Hair follicular keratinocyte (primary cell): ENCODE measurements around a stretch of chr9.

- RAMPAGE, long total RNA = no peak
Observed at GRCh38 chr9:5892331-5892910, 1.7 kb downstream of the MLANA start.

- RAMPAGE, long total RNA = no peak
Observed at GRCh38 chr9:6640174-6640531, 5.4 kb downstream of the GLDC start.

GRCh38 chr9:6682288-6682729, 36.8 kb upstream of the GLDC start:
- RAMPAGE, long total RNA = no peak

DNA sequence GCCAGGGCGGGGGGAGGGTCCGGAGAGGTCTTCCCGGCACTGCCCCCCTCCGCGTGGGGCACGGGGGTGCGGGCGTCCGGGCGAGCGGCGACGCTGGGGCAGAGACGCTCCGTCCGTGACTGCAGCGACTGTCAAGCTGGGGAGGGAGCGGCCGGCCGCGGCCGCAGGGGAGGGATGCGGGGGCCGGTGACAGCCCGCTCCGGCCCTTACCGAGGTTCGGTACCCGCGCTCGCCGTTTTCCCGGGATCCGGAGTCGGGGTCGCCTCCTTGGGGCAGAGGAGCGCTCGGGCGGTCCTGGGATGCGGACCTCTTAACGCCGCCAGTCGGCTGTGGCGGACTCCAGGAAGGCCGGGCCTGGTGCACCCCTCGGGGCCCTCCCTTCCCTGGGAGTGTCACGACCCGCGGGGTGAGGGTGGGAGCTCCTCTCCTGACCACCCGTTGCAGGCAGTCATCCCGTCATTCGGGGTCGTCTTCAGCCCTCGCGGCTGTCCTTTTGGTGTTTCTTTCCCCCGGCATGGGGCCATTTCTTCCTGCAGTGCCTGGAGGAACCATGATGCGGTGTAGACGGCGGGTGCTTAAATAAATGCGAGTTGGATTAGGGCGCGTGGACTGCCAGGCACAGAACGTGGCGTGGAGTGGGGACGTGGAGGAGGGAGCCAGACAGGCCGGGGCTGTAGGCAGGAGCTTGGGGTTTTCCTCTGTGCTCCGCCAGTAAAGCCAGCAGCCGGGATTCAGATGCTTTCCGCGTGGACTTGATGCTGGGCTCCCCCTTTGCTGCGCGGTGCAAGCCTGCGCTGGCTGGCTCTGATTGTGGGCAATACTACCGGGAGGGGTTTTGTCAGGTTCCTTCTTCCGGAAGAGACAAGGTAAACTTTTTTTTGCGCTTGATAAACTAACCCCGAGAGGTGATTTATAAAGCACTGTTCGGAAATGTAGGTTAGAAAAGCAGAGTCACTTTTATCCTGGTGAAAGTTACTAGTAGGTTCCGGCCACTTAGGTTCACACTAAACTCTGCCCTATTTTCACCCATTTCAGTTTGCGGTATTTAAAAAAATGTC, 785 bp downstream of the KDM4C start:
- RAMPAGE, long total RNA = no peak

- RAMPAGE, long total RNA = no peak
Observed at GRCh38 chr9:6986072-6986661, 228.4 kb downstream of the KDM4C start.

DNA sequence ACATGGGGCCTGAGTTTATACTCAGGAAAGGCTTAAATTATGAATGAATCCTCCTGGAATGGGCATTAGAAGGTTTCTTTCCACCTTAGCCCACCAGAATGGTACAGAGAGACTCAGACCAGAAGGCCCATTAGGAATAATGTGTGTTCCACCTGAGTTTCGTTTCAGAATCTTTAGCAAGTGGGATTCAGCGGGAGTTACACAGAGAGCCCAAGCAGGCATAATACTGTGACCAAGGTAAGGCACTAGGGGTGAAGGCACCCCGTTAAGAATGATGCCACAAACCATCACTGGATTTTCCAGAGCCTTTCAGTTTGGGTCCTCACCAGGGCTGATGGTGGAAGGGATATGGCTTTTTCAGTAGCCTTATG, 324.4 kb downstream of the KDM4C start:
- RAMPAGE, long total RNA = no peak

DNA sequence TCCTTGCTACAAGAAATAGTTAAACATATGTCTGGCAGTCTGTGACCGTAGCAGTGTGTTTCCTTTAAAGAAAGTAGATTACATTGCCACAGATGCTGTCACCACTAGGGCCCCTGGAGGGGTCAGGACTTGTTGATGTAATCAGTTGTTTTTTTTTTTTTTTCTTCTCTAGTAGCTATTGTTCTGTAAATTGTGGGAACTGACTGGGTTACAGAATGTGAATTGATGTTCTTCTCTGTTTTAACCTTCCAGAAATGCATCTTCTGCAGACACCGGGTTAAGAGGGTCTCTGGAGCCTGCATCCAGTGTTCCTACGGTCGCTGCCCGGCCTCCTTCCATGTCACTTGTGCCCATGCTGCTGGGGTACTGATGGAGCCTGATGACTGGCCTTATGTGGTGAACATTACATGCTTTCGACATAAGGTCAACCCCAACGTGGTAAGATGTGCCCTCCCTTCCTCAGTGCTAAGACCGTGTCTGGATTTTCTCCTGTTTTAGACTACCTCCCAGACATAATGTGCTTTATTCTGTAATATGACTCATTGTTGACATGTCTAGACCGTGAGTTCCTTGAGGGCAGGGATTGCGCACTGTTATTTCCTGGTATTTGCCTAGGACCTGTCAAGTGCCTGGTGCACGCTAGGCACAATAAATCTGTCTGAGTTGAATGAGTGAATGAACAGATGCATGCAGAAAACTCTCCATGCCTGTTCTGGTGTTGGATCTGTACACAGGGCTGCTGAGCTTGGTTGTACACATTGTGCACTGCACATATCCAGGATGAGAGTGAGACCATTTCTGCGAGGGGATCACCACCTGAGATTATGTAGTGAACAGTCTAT, 345.9 kb downstream of the KDM4C start:
- RAMPAGE, long total RNA = no peak

- RAMPAGE, long total RNA = no peak
Observed at GRCh38 chr9:7739807-7740179, 59.8 kb downstream of the DMAC1 start.

DNA sequence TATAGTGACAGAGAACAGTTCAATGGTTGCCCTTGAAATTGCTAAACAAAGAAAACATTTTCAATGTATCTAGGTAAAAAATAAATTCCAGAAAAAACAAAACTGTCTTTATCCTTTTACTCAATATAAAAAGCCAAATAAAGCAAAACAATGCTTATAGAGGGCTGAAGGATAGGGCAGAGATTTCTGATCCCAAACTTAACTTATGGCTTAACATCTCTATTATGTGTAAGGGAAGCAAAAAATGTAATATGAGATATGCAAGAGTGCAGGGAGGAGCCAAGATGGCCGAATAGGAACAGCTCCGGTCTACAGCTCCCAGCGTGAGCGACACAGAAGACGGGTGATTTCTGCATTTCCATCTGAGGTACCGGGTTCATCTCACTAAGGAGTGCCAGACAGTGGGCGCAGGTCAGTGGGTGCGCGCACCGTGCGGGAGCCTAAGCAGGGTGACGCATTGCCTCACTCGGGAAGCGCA, 359.4 kb upstream of the TYRP1 start:
- RAMPAGE, long total RNA = no peak

DNA sequence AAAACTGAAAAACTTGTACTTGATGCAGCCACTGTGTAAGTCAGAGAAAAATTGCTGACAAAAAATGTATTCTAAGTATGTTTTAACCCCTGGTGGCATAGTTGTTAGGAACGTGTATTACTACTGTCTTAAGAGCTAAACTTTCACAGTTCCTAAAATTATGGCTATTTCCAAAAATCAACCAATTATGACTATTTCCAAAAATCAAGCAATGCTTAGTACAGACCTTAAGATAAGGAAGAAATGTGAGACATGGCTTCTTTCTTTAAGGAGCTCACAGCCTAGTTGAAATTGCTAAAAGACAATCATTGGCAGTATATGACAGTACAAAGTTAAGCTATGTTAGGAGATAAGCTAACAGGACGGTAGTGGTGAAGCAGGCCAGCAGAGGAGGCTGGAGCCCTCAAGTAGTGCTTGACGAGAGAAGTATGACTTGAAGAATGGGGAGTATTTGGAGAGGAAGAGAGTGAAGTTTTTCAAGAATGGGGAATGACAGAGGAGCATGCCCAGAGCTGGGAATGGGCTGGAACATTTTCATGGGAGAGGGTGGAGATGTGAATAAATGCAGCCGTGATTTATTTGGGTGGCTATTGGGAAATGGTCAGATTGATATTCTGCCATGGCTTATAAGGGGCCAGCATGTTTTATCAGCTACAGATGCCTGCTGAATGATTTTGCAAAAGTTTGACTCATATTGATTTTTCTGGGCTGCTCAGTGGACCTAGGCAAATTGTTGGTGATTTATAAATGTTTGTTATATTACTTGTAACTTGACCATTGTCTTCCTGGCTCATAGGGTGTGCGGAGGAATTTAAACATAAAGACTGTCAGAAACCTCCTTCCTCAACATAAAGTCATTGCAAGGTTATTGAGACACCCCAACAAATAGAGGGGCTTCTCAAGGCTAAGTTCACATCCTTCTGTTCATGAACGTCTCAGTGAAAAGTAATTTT, 43.7 kb downstream of the LURAP1L start:
- RAMPAGE, long total RNA = no peak

DNA sequence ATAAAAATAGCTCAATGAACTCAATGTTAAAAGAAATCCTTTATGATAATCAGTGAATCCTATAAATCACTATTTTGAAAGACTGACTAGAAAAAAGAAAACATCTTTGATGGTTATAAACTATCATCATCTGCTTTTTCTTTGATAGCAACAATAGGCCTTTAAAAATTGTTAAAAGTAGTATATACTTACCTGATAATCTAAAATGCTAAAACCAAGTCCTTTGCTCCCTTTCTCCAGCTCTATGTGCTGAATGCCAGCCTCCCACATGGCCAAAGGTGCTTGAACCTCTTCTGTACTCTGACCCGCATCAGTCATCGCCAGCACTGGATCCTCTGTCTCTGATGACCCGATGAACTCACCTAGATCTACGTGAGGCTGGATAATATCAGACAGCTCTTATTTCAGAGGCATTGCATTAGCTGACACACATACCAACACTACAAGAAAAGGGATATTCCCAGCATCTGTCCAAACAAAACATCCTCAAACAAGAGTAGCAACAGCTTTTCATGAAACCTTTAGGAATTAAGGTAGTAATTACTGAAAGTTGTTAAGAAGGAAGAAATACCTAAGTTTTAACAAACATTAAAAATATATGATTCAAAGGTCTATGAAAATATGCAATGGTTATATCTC, 89.5 kb downstream of the MPDZ start:
- RAMPAGE, long total RNA = no peak

DNA sequence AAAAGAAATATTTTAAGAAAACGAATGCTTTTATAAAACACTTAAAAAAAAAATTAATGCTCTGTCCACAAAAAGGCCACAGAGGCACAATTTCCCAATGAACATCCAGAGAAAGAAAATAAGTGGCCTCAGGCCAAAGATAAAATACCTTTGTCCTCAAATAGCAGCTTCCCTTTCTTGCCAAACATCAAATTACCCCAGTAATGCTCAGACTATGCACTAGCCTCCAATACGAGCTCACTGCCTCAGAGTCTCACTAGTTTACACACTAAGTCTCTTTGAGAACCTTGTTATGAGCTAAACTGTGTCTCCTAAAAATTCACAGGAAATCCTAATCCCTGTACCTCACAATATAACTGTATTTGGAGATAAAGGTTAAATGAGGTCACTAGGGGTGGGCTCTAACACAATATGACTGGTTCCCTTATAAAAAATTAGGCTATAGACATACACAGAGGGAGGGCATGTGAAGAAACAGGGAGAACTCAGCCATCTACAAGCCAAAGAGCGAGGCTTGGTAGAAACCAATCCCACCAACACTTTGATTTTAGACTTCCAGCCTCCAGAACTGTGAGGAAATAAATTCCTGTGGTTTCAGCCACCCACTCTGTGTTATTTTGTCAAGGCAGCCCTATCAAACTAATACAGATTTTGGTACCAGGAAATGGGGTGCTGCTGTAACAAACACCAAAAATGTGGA, 4.5 kb downstream of the MPDZ start:
- RAMPAGE, long total RNA = no peak

- RAMPAGE, long total RNA = no peak
Observed at GRCh38 chr9:13513734-13513974, 234.2 kb upstream of the MPDZ start.

DNA sequence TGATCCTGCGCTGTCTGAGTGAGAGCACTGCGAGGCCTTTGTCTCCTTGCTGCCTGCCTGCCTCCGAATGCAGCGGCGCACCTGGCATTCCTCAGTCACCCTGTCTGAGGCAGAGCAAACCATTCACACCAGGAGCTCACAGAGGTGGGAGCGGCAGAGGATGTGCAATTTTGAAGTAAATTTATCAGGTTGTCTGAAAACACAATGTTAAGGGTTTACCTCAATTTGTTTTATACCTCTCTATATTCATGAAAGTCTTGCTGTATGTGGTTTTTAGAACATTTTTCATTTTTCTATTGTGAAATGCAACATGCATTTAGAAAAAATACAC, 234.7 kb upstream of the MPDZ start:
- RAMPAGE, long total RNA = no peak

DNA sequence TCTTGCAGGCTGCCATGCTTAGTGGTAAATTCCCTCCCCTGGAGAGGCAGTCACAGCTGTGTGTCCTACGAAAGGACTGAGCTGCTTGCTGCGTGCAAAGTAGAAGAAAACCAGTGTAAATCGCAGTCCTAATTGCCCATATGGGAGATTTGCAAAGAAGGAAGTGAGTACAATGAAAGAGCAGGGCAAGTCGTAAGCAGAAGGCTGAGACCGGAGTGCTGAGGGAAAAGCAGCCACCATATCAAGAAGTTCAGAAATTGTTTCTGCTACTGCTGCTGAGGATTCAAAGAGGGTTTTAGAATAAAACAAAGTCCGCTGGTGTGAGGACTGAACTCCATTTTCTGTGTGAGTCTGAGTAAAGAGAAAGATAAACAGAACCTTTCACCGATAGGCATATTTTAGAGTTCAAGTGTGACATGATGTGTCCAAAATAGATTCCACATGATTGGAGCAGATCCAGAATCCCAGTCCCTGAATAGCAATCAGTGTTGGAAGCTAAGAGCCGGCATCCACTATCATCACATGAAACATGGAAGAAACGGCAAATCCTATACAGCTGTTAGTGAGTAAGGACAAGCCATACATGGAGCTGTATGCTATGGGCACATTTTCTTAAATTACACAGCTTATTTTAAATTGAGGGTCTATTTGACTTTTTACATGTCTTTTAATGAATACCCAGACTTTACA, 508.0 kb upstream of the MPDZ start:
- RAMPAGE, long total RNA = no peak

GRCh38 chr9:14218014-14218735, 95.8 kb downstream of the NFIB start:
- RAMPAGE, long total RNA = no peak

GRCh38 chr9:14246733-14247389, 67.1 kb downstream of the NFIB start:
- RAMPAGE, long total RNA = no peak

DNA sequence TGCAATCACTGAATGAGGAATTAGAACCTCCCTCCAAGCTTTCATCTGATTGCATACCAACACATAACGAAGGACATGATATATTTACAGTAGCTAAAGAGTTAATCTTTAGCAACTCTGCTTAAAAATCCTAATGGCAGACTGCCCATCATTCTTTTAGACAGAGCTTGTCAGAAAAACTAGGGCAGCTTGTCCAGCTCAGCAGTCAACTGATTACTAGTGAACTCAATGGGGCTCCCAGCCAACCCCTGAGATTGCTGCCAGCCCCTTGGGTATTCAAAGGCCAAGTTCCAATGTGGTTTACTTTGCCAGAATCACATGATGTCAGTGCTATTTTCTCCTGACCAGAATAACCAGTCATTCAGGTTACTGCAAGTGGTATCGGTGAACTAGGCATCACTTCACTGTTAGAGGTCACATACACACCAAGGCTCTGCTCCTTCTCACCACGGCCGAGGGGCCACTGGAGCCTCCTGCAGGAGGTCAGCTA, 62.7 kb downstream of the NFIB start:
- RAMPAGE, long total RNA = no peak

- RAMPAGE, long total RNA = no peak
Observed at GRCh38 chr9:14307933-14308364, 6.0 kb downstream of the NFIB start.

DNA sequence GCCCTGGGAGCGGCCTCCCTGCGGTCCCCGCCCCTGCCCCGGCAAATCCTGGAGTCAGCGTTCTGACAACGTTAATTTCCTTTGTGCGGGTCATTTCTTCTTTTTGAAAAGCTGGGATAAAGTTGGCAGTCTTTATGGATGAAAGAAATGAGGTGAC, 2.4 kb upstream of the NFIB start:
- RAMPAGE, long total RNA = no peak